Endometrial microvascular endothelial cells (primary cell): ENCODE measurements around the genes RARA, TNS4 and KRT23.

DNA sequence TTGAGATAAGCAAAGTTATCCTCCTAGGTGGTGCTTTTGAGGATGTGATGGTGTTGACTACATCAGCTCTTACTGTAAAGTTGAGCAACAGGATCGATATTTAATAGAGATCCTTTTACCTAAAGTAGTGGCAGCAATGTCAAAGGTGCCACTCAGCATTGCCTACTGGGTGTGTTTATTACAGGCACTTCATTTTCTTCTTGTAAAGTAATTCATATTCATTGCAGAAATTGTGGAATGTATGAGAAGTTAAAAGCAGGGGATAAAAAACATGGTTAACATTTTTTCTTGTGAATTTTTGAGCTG, 1.5 kb downstream of the PSMD3 start:
- RAMPAGE, long total RNA, result no peak

DNA sequence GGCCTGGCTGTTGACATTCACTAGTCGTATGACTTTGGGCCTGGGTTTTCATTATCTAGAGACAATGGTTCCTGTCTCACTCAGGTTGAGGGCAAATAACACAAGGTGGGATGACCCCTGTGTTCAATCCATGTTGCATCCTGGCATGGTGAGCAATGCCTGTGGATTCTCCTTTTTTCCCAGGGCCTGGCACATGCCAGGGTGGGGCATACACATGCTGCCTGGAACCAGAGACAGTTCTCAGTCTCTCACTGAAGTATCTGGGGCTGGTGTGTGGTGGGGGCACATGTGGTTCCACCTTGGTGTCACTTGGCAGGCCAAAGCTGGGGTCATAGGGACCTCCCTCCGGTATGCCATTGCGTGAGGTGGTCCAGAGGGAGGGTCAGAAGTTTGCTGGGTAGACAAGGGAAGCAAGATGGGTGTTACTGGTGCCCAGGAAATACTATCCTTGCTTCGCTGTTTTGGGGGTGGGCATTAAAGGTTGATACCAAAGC, 5.5 kb downstream of the THRA start:
- RAMPAGE, long total RNA, result no peak

- RAMPAGE, long total RNA, result no peak
Observed at GRCh38 chr17:40106369-40107620, 6.4 kb upstream of the NR1D1 start.

DNA sequence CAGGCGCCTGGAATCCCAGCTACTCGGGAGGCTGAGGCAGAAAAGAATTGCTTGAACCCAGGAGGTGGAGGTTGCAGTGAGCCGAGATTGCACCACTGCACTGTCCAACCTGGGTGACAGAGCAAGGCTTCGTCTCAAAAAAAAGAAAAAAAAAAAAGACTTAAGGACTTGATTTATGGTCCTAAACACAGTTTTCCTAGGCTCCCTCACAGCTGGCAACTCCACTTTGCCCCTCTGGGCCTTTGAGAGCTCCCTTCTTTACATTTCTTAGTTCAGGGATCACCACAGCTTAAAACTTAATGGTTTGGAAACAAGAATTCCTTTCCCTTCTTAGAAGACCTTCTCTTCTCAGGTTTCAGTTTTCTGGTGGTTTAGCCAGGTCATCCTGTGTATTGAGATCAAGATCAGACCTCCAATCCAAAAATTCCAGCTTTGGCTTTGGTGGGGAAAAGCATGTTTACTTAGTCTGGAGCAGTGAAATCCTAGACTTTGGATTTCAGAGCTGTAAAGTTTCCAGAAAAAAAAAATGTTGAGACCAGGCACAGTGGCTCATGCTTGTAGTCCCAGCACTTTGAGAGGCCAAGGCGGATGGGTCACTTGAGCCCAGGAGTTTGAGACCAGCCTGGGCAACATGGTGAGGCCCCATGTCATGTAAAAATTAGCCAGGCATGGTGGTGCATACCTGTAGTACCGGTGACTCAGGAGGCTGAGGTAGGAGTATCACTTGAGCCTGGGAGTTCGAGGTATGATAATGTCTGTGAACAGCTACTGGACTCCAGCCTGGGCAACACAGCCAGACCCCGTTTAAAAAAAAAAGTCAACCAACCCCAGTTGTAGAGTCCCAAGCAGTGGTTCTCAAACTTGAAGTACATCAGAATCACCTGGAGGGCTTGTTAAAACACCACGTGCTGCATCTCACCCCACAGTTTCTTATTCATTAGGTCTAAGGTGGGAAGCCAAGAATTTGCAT, 7.1 kb upstream of the MSL1 start:
- RAMPAGE, long total RNA, result no peak

DNA sequence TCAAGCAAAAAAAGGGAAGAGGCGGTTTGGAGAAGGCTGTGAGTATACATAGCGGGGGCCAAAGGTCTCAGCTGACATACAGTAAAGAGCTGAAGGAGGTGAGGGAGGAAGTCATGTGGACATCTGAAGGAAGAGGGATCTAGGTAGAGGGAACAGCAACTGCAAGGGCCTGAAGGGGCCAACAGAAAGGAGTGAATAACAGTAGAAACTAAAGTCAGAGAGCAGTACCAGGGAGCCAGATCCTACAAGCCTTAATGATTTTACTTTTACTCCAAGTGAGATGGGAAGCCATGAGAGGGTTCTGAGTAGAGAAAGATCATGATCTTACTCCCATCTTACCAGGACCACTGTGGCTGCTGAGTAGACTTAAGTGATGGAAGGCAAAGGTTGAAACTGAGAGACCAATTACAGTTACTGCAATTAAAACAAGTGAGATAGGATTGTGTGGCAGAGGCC, 3.5 kb upstream of the MSL1 start:
- RAMPAGE, long total RNA, result no peak

DNA sequence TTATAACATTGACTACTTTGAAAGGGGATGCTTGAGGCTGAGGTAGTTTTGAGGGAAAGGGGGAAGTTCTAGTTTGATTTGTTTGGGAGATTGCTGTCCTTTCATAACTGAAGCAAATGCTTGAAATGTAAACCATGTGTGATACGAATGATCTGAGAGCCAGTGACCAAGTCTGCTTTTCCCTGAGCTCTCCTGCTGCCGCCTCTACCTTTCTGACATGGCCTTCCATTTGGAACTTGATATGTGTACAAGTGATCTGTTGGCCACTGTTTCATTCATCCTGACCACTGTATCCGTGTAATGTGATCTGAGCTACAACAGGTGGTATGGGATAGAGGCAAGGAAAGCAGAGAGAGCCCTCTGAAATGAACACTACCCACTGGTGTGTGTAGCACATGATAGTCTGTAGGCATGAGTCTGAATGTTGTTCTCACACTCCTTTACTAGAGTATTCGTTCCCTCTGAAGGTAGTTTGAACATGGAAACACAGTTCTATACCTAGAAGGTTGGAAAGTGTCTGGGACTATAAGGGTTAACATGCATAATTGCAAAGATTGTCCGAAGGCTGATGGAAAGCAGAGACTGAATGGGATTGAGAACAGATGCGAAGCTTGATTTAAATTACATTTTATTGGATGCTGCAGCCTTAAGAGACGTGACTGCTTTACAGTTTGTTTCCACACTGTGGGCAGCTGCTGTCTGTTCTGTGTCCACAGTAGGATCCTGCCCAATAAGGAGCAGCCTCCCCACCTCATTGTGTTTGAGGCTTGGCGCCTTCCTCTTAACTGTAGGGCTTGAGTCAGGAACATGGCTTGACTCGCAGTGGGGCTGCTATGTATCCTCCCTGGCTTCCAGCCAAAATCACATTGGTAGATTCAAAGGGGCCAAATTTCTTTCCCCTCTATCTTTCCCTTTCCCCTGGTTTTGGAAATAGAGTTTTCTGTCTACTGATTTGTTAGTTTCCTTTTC, 5.5 kb upstream of the RARA start:
- RAMPAGE, long total RNA, result no peak

DNA sequence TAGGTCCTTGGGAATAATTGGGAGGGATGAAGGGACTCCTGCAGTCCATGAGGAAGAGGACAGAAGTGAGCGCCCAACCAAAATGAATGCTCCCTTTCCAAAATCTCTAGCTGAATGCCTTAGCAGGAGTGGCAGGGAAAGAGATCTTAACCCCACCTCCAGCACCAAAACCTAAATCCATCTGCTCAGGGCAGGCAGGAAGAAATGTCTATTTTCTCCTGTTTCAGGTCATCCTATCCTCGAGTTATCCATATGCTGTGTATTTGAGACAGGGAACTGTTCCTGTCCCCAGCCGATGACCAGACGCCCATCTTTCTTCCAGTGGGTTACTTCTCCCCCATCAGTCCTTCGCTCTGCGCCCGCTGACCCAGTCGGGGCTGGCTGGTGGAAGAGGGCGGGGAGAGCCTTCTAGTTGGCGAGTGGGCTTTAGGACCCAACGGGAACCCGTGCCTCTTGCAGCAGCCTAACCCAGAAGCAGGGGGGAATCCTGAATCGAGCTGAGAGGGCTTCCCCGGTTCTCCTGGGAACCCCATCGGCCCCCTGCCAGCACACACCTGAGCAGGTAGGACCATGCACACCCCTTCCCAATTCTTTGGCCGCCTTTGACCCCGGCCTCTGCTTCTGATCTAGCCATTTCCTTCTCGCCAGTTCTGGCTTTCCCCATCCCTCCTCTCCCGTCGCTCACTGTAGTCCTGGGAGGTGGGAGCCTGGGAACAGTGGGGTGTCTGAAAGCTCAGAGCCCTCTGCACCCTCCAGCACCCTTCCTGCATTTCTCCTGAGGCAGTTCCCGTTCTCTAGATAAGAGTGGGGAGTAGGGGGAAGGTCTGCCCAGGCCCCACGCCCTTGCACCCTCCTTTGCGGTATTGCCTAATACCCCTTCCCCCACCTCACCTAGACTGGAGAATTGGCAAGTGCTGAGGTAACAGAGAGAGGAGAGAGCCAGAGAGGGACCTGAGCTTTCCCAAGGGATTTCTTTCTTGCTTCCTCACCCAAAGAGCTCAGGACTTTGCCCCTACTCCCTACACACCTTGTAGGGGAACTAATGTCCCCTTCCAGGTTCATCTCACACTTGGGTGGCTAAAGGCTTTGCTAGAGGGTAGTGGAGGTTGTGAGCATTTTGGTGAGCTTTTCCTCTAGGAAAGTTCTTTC, at the start of gene RARA:
Gene RARA (plus strand): TSS at position 456 of the 1,149 bp plus-strand sequence.
- RAMPAGE, long total RNA, result no peak

GRCh38 chr17:40320697-40321733, 12.0 kb downstream of the RARA start:
- RAMPAGE, long total RNA, result no peak

DNA sequence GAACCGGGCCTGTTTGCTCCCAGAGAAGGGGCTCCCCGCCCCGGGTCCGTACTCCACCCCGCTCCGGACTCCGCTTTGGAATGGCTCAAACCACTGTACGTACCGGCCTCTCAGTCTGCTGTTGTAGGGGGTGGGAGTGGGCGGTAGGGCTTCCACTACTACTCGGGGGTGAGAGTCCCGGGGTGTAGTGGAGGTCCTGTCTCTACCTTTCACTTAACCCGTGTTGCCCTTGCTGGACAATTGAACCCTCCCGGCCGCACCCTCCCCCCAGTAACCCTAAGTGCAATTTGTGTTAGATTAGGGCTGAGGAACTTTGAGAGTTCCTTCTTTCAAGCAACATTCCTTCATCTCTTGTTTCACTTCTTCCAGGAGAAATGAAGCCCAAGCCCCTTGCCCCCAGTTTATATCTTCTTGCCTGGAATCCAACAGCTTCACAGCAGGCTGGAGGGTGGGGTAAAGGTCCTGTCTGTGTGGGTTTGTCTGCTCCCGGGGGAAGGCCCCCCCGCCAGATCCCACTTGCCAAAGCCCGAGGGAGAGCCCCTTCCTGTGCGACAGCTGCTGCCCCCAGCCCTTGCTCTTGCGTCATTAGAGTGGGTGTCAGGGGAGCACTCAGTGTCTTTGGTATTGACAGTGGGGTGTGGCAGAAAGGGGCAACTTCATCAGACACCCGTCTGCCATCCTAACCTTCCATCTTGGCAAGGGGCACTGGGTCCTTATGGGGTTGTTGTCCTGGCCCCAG, 21.6 kb downstream of the GJD3 start:
- RAMPAGE, long total RNA, result no peak

- RAMPAGE, long total RNA, result no peak
Observed at GRCh38 chr17:40352906-40353519, 11.5 kb downstream of the GJD3 start.

DNA sequence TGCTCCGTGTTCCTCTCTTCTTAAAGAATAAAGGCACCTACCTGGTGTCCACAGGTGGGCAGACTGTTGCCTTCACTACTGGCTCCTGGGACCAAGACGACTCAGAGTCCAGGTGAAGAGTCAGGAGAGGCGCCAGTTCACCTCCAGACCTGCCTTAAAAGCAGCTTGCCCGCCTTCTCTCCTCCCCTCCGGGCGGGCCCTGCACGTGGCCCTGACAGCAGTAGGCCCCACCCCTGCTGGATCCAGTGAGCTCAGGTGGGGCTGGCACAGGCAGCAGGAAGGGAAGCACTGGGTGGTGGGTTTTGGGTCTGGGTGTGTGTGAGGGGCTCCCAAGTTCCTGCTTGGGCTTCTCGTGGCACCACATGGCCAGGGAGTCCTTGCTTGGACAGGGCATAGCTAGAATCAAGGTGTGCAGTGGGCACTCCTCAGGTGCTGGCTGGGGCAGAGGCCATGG, at the start of gene TNS4:
Gene TNS4 (minus strand): TSS at position 131 of the 454 bp plus-strand sequence.
- RAMPAGE, long total RNA, result no peak

- RAMPAGE, long total RNA, result no peak
Observed at GRCh38 chr17:40550636-40551081, 14.6 kb downstream of the CCR7 start.

DNA sequence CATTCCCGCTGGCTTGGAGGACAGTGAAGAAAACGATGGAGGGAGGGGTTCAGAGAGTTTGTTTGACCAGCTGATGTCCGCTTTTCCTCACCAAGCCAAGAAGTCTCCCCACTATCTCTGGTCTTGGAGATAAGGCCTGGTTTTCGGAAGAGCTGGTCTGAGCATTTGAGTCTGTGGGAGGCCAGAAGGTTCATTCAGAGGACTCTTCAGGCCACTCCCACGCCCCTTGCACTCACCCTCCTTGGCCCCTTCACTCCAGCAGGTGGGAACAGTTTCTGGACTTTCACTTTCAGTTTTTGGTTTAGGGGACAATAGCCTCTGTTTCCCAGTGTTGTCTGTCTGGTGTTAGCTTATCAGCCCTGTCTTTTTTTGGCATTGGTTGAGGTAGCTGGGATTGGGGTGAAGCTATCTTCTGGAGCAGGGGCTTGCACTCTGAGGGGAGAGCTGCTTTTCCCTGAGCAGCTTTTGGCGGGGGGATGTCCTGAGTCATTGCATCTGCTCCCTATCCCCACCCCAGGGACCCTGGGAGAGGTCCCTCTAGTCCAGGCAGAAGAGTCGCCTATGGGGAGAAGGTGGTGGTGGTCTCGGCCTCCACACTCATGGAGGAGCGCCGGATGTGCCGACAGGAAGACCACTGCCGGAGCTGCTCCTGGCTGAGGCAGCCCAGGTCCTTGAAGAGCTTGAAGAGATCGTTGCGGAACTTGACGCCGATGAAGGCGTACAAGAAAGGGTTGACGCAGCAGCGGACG, 10.9 kb downstream of the CCR7 start:
- RAMPAGE, long total RNA, result no peak

DNA sequence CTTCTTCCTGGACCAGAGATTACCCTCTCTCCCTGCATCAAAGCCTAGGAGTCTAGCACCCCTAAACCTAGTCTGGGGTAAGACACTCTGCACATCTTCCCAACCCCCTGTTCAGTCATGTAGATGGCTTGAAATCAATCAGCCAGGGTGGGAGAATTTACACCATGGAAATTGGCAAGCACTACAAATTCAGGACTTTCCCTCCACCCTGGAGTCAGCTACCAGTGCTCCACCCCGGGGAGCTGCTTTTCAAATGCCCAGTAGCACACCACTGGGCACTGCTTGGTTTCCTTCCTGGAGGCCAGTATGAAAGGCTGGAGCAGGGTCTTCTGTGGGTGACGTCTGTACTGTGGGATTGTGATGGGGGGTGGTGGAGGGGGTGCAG, 1.5 kb downstream of the CCR7 start:
- RAMPAGE, long total RNA, result no peak

DNA sequence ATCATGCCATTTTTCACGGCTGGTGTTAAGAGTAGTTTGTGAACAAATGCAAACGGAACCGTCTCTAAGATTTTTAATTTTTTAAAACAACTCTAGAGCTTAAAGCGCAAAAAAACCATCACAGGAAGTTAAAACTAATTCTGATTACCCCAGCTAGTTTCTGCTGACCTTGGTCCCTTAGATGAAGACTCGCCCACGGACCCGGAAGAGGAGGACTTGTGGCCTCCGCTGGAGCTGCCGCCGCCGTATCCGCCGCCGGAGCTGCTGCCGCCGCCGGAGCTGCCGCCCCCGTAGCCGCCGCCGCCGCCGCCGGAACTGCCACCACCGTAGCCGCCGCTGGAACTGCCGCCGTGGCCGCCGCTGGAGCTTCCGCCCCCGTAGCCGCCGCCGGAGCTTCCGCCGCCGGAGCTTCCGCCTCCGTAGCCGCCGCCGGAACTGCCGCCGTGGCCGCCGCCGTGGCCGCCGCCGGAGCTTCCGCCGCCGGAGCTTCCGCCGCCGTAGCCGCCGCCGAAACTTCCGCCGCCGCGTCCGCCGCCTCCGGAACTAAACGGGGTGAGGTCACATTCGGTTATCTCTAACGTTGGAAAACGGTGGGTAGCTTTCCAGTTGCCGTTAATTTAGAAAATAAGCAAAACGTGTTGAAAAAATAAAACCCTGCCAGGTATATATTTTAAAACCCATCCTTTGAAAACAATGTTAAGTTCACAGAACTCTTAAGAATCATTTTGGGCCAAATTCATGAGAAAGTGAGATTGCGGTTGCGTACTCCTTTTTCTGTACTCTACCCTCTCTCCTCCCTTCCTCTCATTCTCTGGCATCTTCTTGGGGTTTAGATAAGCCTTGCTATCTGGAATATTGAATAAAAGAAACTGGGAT, 3.6 kb downstream of the KRT10 start:
- RAMPAGE, long total RNA, result no peak

- RAMPAGE, long total RNA, result no peak
Observed at GRCh38 chr17:40850648-40850890, 16.5 kb downstream of the KRT12 start.

GRCh38 chr17:40883942-40884471, 1.0 kb downstream of the KRT20 start:
- RAMPAGE, long total RNA, result no peak

DNA sequence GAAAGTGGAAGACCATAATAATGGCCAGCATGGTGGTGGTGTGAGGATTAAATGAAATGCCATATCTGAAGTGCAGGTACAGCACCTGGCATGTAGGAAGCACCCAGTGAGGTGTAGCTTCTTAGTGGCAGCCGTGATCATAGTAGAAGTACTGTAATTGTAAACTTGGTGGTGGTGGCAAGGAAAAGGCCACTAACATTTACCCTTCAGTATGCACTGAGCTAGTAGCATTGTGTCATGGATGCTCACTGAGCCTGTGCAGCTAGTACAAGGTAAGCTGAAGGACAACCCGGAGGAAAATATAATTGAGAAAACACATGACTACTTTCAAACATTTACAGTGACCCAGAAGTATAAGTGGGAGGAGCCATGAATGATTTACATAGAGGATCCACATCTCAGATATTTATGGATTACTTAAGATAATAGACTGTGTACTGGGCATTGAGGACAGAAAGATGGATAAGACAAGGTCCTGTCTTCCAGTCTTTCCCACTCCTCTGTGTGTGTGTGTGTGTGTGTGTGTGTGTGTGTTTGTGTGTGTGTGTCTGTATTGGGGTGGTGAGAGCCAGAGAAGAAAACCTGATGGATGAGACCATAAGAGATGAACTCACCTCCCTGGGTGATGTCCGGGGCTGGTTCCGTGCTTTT, 14.8 kb upstream of the KRT20 start:
- RAMPAGE, long total RNA, result no peak

GRCh38 chr17:40937065-40938041, at the start of gene KRT23:
Gene KRT23, minus strand, starts transcription at chr17:40937646.
- RAMPAGE, long total RNA, result no peak

DNA sequence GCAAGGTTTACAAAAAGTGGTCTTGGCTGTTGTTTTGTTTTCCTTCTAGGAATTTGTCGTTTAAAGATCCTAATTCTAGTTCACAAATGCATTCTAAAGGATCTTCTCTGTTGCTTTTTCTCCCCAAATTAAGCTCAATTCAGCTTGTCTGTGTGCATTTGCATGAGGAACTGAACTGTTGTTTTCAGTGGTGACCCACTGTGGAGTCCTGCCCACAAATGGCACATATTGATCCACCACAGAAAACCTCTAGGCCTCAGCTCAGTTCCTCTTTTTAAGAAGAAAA, 3.7 kb downstream of the KRTAP4-9 start:
- RAMPAGE, long total RNA, result no peak